Cardiac septum (tissue), 1 donor: ENCODE results near the gene RPRM.

DNA sequence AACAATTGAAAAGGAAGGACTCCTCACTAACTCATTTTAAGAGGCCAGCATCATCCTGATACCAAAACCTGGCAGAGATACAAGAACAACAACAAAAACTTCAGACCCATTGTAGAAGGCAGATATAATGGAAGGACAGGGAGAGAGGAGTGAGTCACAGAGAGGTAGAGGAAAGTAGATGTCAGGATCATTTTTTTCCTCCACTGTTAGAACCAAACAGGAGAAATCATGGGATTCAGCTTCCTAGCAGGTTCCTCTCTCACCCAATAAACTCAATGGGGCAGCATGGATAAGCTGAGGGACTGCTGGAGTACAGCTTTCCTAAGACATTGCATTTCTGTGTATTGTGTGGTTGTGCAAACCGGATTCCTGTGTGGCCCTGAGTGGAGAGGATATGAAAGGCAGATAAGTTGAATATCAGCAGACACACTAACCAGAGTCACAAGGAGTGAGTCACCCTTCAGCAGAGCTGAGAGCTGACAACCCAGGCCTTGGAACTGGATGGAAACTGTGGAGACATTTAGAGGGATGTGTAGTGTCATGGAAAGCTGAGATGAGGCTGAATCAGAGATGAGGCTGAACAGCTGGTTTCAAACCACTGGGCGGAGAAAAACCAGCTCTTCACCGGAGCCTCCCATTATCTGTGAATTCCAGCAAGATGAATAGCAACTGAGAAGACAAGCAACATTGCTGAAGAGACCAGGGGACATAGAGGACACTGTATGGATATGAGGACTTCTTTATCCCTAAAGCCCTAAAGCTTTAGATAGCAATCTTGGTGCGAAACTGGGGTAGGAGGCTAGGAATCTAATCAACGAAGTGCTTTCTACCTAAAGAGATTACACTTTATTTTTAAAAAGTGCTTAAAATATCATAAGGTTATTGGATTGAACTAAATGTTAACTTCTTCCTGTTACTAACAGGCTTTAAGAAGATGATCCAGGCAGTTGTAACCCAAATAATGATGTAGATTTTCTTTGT, 61.1 kb upstream of the MMADHC start:
- PRO-cap = no peak

DNA sequence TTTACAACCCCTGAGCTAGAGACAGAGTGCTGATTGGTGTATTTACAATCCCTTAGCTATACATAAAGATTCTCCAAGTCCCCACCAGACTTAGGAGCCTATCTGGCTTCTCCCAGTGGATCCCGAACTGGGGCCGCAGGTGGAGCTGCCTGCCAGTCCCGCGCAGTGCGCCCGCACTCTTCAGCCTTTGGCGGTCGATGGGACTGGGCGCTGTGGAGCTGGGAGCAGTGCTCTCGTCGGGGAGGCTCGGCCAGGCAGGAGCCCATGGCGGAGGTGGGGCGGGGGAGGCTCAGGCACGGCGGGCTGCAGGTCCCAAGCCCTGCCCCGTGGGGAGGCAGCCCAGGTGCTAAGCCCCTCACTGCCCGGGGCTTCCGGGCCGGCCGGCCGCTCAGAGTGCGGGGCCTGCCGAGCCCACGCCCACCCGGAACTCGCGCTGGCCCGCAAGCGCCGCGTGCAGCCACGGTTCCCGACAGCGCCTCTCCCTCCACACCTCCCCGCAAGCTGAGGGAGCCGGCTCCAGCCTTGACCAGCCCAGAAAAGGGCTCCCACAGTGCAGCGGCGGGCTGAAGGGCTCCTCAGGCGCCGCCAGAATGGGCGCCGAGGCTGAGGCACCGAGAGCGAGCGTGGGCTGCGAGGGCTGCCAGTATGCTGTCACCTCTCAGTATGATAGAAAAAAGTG, 316.4 kb downstream of the RND3 start:
- PRO-cap = no peak

DNA sequence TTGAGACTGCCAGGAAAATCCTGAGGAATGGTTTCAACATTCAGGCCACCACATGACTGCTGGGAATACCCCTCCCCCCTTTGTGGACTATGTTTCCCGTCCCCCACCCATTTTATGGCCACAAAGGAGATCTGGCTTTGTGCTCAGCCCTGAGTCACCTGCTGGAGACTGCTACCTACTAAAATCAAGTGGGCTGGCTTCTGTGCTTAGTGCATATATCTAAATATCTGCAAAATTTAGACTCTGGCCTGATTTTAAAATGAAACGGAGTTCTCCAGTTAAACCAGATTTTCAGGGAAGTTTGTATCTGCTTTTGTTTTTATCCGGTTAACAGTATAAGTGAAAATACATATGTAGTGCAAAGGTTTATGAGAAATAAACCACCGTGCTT, 10.0 kb downstream of the RND3 start:
- PRO-cap = unidirectional peak, minus-strand start at position 61 of the sequence

- PRO-cap = no peak
Measured at GRCh38 chr2:150485621-150485840, 1.9 kb downstream of the RND3 start.

GRCh38 chr2:150644485-150644858, 157.0 kb upstream of the RND3 start:
- PRO-cap = no peak

GRCh38 chr2:151264037-151264642, 2.5 kb upstream of the RBM43 start:
- PRO-cap = no peak

- PRO-cap = no peak
Measured at GRCh38 chr2:151475796-151476334, 66.2 kb downstream of the RIF1 start.

DNA sequence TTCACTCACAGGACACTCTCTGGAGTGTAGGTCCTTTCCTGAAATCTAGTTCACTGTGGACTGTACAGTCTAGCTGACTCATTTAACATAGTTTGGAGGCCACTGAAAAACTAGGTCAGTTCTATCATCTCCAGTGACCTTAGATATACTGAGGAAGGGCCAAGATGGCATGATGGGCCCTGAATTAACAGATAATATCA, 19.3 kb upstream of the NEB start:
- PRO-cap = no peak

- PRO-cap = unidirectional peak, minus-strand start at chr2:151853644
Measured at GRCh38 chr2:151853315-151853885, 25.2 kb upstream of the ARL5A start.

DNA sequence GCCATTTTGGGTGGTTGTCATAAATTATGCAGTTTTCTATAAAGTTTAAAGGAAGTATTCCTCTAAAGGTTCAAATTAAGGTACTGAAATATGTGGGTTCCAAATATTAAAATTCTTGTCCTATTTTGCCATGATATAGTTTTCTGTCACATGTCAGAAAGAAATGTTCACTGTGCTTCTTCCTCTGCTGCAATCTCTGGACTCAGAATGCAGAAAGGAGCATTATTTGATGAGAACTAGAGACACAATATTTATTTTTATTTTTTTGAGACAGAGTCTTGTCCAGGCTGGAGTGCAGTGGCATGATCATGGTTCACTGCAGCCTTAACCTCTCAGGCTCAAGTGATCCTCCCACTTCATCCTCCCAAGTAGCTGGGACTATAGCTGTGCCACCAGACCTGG, 10.3 kb upstream of the CACNB4 start:
- PRO-cap = no peak

GRCh38 chr2:152378538-152379308, 43.7 kb downstream of the FMNL2 start:
- PRO-cap = no peak

- PRO-cap = no peak
Measured at GRCh38 chr2:152409917-152410578, 75.1 kb downstream of the FMNL2 start.

DNA sequence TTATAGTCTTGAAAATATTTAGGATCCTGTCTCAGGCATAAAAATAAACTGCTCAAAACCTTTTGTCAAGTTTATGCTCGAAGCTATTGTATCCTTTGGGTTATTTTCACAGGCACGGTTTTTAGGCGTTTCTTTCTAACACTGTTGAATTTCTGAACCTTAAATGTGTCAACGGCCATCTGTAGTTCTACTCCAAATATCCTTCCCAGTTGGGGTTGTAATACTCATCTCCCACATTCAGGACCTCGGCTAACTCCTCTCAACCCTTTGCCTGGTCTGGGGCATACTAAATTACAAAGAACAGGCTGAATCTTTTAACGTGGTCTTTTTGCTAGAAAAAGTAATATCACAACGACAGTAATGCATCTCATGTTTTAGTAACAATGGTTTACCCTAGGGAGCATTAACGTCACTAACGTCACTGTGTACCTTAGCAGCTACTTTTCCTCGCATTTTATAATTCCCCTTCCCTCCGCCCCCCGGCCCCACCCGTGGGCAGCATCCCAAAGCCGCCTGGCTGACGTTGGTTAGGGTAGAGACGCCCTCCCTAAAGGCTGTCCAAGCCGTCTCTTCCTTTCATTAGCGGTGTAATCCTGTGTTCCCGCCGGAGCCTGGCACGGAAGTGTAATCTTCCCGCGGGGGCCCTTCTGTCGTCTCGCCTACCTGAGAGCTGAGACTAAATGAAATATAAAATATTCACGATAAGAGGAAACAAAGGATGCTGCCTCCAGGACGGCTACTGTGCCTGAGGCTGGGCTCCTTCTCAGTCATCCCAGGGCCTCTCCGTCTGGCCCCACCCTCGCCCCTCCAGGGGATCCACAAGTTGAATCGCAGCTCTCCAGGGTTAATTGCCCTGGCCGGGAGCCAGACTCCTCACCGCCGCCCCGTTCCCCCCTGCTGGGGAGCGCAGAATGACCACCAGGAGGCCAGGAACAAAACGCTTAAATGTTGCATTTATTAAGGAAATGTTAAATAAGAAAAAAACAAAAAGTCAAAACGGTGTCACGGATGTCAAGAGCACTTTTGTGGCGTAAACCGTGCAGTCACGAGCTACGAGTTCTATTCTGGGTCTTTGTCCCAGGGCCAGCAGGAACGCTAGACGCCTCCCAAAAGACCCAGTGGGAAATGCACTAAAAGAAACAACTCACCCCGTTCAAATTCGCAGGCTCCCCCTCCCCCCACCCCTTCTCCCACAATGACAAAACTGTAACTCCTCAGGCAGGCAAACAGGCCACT, 1.7 kb downstream of the RPRM start:
- PRO-cap = no peak

- PRO-cap = no peak
Measured at GRCh38 chr2:153478273-153479310, at the start of gene RPRM. Gene RPRM (minus strand): TSS chr2:153478762.

GRCh38 chr2:154427446-154427898, 271.0 kb upstream of the KCNJ3 start:
- PRO-cap = no peak

DNA sequence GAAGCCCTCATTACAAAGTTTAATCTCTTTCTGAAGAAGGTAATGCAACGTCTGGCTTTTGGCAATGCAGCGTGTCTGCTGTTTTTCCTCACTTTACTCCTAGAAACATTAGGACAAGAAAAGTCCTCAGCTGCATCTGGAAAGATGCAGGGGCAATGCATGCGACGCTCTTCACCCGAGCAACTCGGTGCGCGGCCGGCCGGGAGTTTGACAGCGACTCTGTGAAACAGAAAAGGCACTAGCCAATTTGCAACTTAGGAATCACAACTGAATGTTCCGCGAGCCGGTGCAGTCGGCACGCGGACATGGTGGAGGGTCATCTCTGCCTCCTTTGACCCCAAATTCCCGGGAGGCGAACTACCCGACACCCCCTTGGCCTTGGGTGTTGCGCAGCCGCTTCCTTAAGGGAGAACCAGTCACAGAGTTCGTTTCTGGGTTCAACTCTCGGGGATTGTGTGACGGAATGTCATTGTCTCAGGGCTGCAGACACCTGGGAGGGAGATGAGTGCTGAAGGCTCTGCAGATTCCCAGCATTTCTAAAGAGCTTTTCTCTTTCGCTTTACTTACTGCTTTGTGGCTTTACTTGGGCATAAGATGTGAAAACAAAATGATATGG, 9.8 kb downstream of the NR4A2 start:
- PRO-cap = no peak

GRCh38 chr2:156323254-156323833, 9.2 kb downstream of the NR4A2 start:
- PRO-cap = no peak

DNA sequence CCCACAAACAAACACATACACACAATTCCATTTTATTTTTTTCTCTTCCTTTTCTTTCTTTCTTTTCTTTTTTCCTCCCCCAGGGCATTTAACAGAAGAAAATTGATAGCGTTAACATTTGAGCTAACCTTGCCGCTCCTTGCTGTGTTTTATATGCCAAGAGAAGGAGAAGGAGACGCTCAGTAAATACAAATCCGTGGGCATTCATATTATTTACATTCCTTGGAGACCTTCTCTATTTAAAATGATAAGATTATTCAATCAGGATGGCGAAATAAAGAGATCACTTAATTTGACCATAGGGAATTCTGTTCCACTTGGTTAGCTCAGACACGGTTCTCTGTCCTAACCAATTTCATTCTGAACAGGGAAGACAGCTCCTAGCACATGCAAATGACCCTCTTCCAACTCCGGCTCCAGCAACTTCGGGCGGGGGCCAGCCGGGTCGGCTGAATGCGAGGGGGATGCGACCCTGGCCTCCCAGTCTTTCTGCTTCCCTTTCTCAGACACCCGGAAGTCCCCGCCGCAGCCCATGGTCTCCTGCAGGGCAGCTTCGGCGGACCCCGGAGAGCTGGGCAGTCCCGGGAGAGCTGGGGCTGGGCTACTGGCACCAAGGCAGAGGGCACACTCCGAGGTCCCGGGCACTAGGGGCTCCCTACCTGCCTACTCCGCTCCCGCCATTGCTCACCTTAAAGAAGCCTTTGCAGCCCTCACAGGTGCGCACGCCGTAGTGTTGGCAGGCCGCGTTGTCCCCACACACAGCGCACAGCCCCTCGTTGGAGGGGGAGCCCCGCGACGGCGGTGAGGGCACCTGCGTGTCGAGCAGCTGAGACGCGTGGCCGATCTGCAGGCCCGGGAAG, 3.7 kb downstream of the NR4A2 start:
- PRO-cap = no peak

DNA sequence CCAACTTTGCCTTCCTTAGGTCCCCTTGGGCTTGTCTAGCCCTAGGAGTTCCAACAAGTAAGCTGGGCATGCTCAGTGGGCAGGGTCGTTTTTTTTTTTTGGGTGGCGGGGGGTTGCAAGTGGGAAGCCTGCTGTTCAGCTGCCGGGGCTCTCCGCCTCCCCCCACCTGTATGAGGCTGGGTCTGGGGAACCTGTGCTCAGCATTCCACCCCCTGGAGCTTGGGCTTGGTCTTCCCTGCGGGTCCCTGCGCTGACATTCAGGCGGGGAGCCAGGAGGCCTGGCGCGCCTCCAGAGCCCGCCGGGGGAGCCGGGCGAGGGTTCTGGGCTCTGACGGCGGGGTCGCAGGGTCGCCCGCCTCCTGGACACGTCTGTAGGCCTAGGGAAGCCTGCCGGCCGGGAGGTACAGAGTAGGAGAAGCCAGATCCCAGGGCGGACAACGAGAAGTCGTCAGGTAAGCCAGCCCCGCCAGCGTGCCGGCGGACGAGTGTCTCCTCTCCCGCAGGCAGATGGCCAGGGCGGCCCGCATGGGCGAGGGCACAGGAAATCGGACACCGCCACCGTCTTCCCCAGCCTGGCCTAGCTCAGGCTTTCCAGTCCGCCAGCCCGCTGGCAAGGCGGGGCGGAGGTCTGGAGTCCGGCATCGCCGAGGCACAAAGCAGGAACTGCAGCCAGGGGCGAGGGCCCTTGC, 682 bp upstream of the GPD2 start:
- PRO-cap = unidirectional peak, plus-strand start at position 101 of the sequence; unidirectional peak, plus-strand start at position 256 of the sequence; unidirectional peak, plus-strand start at position 594 of the sequence; bidirectional peak, plus-strand start outside the sequence, minus-strand start at position 665 of the sequence

GRCh38 chr2:156439455-156439679, 3.2 kb downstream of the GPD2 start:
- PRO-cap = no peak